Bronchial epithelial cell (primary cell): ENCODE measurements around a stretch of chr4.

DNA sequence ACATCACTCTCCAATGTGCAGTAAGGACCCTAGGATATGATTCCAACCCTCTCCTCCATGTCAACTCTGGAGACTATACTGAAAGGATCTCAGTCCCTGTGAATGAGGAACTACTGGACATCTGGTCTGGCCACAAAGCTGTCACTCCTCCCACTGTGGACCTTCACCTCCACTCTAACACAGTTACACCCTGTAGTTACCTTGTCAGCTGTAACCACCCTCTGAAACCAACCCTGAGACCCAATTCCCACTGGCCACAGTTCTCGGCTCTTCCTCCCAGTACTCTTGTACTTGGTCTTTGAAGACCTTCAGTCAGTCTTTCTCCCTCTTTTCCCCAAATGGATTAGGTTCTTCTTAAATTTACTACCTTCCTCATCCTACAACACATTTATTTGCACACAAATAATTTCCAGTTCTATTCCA is 2.8 kb downstream of the TMEM128 start:
- RRBS, 2 experiments, result no CpG with 5 or more reads among the region's 1 CpG

GRCh38 chr4:4385818-4386620 is 883 bp upstream of the NSG1 start:
- RRBS, 2 experiments, result 3% methylated on average over 5 of the region's 60 CpGs; no CpG with 5 or more reads in 1 of the 2 experiments

DNA sequence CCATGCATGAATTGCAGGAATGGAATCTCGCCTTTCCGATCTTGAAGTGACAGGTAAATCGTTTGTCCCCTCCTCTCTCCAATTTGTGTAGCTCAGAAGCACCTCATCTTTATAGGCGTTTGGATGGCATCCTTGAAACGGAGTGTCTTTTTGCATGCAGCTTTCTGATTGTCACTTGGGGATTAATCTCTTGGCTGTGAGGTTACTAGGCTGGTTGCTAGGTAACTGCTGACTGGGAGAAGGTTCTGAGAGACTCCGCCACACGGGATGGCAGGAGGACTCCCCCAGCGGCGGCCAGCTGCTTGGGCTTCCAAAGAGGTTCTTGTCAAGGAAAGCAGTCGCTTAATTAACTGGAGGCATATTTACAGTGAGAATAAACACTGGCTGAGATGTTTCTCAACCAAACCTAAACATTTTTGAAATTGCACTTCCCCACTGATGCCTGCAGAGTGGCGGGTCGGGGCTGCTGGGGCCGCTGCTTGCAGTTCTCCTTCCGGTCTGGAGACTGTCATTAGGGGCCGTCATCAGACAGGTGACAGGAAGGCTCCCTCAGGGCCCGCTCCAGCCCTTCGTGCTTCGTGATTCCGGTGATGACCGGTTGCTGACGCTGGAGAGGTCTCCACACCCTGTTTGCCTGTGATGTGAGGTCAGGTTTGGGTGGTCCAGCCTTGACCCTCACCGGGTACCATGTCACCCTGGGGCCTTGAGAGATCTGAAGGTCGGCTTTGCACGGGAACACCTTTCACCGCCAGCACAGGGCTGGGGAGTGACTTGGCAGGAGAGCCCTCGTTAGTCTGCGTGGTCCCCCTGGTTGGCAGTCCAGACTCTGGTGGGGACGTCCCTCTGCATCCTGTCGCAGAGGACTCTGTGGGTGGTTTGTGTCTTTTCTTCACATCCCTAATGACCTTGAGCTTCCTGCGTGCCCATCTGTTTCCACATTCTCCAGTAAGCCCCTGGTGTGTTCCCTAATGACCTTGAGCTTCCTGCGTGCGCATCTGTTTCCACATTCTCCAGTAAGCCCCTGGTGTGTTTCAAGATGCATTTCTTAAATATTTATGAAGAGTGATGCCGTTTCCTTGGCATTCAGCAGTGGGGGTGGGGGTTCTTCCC is 9.2 kb downstream of the NSG1 start:
- RRBS, 2 experiments, result 81% methylated on average over 9 of the region's 33 CpGs

- RRBS, 2 experiments, result no CpG with 5 or more reads among the region's 3 CpGs
Measured at GRCh38 chr4:4686047-4686287, 144.1 kb upstream of the STX18 start.

GRCh38 chr4:5526028-5526450 is 182.3 kb downstream of the EVC2 start:
- RRBS, 2 experiments, result no CpG with 5 or more reads among the region's 2 CpGs

GRCh38 chr4:5820246-5820705 is 72.6 kb downstream of the CRMP1 start:
- RRBS, 2 experiments, result no CpG with 5 or more reads among the region's 5 CpGs

- RRBS, 2 experiments, result 49 to 52% methylated on average over 6 of the region's 15 CpGs
Measured at GRCh38 chr4:6271678-6272237, 2.1 kb downstream of the WFS1 start.

DNA sequence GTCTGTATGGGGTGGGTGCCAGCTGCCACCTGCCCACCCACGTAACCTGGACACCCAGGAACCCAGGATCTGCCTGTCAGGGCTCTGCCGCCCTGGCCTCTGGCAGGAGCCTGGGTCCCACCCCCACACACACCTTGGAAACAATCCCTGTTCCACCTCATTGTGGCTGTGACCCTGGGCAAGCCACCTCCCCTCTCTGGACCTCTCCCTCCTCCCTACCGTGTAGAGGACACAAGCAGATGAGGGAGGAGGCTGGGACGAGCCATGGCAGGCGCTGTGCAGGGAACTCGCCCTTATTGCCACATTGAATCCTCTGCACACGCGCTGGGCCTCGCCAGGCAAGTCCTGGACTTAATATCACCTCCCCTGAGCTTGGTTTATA is 81.3 kb downstream of the PPP2R2C start:
- RRBS, 2 experiments, result no CpG with 5 or more reads among the region's 9 CpGs

DNA sequence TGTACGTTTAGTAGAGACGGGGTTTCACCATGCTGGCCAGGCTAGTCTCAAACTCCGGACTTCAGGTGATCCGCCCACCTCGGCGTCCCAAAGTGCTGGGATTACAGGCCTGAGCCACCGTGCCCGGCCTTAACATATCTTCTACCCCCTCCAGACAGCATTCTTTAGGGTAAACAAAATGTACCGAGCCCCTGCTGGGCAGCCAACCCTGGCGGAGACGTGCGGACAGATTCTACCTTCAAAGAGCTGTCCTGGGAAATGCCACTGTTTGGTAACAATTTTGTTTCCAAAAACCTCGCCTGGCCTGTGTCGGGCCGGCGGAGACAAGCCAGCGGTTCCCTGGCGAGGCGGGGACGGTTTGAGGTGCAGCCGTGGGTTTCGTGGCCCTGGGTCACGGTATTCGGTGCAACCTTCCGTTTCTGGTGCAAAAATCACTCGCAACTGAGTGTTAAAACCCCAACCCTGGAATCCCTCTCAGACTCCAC is 16.6 kb upstream of the ENSG00000170846 start:
- RRBS, 2 experiments, result no CpG with 5 or more reads among the region's 26 CpGs

DNA sequence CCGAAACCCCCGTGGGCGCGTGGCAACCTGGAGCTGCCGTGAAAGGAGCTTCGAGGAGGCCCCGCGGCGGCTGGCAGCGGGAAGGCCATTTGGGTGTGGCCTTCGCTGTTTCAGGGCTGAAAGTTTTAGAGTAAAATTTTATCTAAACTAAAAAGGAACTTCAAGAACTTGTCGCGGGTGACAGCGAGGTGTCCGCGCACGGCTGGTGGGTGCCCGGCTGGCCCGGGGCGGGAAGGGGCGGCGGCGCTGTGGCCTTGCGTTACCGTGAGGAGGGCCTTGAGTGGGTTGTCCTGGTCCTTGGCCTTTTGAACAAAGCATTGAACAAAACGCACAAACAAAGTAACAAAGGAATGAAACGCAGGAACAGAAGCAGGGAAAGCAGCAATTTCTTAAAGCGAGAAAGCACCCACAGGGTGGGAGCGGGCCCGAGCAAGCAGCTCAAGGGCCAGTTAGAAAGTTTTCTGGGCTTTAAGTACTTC is 16.0 kb upstream of the ENSG00000170846 start:
- RRBS, 2 experiments, result no CpG with 5 or more reads among the region's 30 CpGs

- RRBS, 2 experiments, result under 1 to 3% methylated on average over 14 of the region's 65 CpGs
Measured at GRCh38 chr4:6674222-6674783, 428 bp downstream of the ENSG00000170846 start.

GRCh38 chr4:6793827-6794997 is 11.7 kb downstream of the KIAA0232 start:
- RRBS, 2 experiments, result no CpG with 5 or more reads among the region's 14 CpGs

GRCh38 chr4:6883905-6885075 is 25.3 kb upstream of the TBC1D14 start:
- RRBS, 2 experiments, result no CpG with 5 or more reads among the region's 7 CpGs

- RRBS, 2 experiments, result no CpG with 5 or more reads among the region's 20 CpGs
Measured at GRCh38 chr4:6892067-6892909, 17.3 kb upstream of the TBC1D14 start.

DNA sequence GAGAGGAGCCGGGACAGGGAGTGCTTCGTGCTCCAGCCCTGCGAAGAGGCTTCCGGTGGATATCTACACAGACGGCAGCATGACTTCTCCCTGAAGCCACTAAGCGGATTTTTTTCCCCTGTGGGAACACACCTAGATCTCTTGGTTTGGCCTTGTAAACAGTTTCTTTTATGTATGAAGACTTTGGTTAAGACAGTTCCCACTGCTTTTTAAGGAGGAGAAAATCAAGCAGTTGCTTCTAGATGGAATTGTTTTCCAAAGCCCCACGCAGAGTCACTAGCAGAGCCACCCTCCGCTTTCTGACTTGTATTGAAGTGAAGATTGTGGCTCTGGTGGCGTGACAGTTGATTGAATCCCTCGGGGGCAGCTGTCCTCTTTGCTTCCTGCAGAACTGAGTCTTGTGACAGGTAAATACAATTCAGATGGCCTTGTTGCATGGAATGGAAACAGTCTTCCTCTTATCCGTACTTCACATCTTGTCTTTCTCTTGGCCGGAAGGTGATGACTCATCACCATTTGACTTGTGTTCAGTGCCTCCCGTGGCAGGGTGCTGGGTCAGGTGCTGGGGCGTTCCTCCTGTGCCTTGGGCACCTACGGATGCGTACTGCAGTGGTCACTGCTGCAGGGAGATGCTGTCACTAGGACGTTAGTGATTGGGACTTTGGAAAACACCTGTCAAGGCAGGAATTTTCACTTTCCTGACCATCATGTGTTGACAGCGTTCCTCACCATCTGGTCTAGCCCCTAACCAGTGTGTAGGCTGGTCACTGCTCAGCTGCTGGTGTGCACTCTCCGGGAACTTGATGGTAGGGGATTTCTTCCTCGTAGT is 6.9 kb downstream of the TBC1D14 start:
- RRBS, 2 experiments, result 96% methylated on average over 4 of the region's 20 CpGs; no CpG with 5 or more reads in 1 of the 2 experiments

DNA sequence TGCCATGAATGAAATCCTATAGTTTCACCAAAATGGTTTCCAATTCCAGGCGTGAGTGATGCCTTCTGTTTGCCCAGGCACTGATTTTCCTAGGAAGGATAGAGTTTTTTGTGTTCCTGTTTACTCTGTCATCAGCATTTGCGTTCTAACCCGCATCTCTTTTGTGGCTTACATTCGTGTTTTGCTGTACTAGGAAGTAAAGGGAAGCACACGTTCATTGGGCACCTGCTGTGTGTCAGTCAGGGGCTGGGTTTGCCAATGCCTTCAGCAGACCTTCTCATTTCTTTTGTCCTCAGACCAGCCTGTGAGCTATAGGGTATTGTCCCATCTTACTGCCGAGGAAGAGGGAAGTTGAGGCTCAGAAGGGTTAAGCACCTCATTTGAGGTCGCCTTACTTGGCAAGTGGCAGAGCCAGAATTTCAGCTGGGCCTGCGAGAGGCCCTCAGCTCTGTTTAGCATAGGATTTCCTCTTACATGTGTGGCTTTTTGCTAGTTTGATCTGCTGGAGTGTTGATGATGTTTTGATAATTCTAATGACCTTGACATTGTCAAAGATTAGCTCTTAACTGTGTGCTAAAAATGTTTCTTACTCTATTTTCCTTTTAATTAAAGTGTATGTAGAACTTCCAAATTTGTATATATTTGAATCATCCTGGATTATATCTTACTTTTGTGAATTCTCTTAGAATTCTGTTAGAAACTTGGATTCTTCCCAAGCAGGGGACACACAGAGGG is 8.8 kb downstream of the TBC1D14 start:
- RRBS, 2 experiments, result no CpG with 5 or more reads among the region's 8 CpGs

GRCh38 chr4:6928985-6929567 is 19.4 kb downstream of the TBC1D14 start:
- RRBS, 2 experiments, result no CpG with 5 or more reads among the region's 8 CpGs

- RRBS, 2 experiments, result no CpG with 5 or more reads among the region's 21 CpGs
Measured at GRCh38 chr4:6929568-6930508, 20.2 kb downstream of the TBC1D14 start.

GRCh38 chr4:6939825-6940808 is 30.5 kb downstream of the TBC1D14 start:
- RRBS, 2 experiments, result no CpG with 5 or more reads among the region's 27 CpGs

DNA sequence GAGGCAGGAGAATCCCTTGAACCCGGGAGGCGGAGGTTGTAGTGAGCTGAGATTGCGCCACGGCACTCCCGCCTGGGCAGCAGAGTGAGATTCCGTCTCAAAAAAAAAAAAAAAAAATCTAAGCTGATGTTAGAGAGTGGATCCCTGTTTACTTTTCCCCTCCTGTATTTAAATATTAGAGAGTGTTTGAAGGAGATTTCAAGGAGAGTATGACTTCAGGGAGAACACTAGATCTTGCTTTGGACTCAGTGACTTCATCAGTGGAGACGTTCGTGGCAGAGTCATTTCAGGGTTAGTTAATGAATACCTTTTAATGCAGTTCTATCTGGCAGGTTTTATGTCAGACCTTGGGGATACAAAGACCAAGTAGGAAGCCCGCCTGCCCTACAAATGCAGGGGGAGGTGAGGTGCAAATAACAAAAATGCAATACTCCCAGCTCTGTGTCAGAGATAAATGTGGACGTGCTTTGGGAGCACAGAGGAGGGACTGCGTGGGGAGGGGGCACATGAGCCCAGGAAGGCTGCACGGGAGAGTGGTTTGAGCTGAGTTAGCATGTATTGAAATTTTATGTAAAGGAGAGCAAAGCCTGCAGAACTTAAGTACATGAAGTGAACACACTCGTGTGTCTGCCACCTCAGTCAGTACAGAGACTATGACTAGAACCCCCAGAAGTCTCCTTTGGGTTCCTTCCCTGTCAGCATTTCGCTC is 38.1 kb downstream of the TBC1D14 start:
- RRBS, 2 experiments, result no CpG with 5 or more reads among the region's 14 CpGs